ENCODE results near the genes ZBTB1 and CHURC1.

DNA sequence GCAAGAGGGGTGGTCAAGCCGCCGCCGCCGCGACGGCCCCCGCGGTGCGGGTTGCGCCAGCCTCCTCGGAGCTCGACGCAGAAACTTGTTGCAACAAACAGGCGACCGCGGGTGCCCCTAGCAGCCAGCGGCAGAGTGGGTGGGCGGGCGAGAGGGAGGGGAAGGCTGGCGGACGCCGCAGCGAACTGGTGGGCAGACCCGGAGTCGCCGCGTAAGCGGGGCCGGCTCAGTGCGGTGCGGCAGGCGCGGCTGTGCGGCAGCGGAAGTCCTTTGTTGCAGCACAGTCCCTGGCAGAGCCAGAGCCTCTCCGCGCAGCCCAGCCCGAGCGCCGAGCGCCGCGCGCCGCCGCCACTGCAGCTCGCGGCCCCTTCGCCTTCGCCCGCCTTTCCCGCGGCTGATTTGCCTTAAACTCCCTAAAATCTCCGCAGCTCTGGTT lies at the start of gene ZBTB1:
TSS of gene ZBTB1 (plus strand) at position 273 of the 436 bp plus-strand sequence.
- PRO-cap: bidirectional peak, plus-strand start at position 229 of the sequence, minus-strand start at position 90 of the sequence
- RAMPAGE, long total RNA: no peak

GRCh38 chr14:64584113-64584477 lies 34.3 kb downstream of the PPP1R36 start:
- PRO-cap: no peak
- RAMPAGE, long total RNA: no peak

GRCh38 chr14:64658706-64659220 lies 45.5 kb upstream of the PLEKHG3 start:
- PRO-cap: no peak
- RAMPAGE, long total RNA: no peak

DNA sequence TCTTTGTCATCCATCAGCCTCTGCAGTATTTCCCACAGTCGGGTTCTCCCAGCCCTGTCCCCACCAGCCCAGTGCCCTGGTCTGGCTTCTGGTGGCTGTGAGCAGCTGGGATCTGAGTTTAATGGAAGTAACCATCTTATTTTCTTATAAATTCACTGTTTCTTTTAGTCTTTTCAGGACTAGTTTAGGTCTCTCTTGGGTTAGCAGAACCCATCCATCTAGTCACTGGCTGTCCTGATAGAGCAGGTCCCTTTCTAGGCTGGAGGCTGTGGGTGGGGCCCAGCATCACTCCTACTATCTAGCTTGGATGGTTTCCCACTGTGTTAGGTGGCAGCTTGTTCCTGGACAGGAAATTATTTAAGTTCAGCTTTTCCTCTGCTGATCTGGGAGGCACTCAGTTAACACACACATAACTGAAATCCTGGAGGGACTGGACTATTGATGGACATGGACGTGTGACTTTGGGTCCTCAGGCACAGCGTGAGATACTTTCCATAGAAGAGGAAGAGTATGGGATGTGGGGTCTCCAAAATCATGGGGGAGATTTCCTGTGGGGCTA lies 11.6 kb upstream of the PLEKHG3 start:
- PRO-cap: no peak
- RAMPAGE, long total RNA: no peak

DNA sequence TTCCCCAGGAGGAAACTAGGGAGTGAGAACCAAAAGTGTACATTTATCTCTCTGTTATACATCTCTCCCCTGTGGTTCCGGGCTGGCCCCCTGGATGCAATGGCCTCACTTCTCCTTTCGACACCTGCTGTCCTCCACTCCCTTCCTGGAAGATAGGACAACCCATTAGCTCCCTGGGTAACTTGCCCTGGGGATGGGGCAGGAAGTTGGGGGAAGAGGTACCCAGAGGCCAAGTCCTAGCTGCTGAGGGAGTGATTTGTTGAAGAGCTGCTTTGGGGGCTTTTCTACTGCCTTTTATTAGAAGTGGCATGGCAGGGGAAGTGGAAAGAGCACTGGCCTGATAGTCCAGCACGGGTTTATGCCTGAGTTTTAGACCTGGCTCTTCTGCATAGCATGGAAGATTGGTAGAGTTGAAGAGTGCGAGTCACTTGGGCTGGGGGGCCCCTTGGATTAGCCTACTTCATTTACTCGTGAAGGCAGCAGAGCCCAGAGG lies 1.6 kb downstream of the PLEKHG3 start:
- PRO-cap: no peak
- RAMPAGE, long total RNA: no peak

- PRO-cap: no peak
- RAMPAGE, long total RNA: no peak
These were observed 5.9 kb upstream of the SPTB start for GRCh38 chr14:64885588-64885946.

DNA sequence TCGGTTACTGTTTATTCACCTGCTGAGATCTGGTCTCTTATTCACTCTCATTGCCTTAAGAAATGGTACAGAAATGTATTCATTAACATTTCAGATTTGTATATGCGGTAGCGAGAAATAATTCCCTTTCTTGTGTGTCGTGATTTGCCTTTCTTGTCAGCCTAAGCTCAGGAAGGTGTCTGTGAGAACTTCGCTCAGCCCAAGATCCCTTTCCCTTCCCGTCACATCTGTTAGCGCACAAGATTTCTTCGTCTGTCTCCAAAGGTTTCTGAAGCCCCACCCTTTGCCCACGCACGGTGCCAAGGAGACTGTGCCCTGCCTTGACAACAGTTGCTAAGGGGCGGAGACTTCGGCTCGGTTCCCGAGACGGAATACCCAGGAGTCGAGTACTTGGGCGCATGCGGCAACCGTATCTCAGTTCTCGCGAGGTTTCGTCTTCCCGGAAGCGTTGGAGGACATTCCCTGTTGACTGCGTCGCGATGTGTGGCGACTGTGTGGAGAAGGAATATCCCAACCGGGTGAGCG lies at the start of gene CHURC1:
TSS of gene CHURC1 (plus strand) at position 439 of the 525 bp plus-strand sequence.
- PRO-cap: bidirectional peak, plus-strand start at position 417 of the sequence, minus-strand start at position 232 of the sequence
- RAMPAGE, long total RNA: start-site peak on the plus strand centred at position 440 of the sequence, 48 bp wide, 3,131 and 5,454 reads in 2 replicates

- PRO-cap: no peak
- RAMPAGE, long total RNA: no peak
These were observed 39.0 kb downstream of the FNTB start for GRCh38 chr14:65025692-65026179.

GRCh38 chr14:65054369-65054978 lies 47.8 kb downstream of the MAX start:
- PRO-cap: no peak
- RAMPAGE, long total RNA: no peak

DNA sequence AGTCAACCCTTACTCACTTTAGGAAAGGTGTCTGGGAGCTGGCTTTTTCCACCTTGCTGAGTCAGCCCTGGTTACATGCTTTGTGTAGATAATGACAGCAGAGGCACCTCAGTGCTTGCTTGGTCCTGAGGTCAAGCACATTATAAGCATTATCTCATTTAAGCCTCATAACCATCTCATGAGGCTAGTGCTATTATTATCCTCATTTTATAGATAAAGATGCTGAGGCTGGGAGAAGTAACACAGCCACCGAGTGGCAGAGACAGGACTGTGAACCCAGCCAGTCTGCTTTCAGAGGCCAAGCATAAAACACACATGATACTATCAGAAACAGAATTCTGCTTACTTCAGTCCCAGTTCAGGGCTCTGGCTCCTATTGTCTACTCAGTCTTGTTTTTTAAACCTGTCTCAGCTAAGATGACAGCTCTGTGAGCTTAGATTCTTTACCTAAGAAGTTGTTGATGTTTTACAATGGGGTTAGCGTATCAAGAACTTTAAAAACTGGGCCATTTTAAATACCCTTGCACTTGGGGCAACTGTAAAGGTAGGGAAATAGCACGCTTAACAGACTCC lies 29.3 kb downstream of the MAX start:
- PRO-cap: no peak
- RAMPAGE, long total RNA: no peak

- PRO-cap: no peak
- RAMPAGE, long total RNA: no peak
These were observed 26.5 kb downstream of the MAX start for GRCh38 chr14:65075614-65076444.

DNA sequence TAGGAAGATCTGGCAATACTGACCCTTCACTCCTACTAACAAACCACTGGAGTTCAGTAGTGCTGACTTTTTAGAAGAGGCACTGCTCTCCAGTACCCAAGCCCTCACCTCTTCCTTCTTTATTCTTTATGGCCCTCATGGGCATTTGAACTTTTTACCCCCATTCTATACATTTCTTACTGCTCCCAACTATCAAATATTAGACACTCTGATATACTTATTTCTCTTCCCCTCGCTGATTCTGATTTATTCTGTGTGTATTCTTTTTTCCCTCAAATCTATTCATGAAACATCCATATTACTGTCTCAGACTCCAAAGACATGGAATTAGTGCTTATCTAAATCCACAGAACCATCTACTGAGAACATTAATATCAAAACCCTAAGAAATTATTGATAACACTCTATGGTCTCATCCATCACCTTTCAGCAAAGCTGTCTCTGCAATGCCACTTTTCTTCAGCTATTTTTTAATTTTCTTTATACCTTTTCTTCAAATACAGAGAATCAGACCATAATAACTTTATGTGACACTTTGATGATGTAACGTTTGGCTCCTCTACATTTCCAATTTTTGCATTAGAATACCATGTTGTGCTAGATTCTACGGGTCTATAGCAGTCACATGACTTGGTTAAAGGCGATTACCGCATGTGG lies 1.7 kb downstream of the MAX start:
- PRO-cap: no peak
- RAMPAGE, long total RNA: no peak

DNA sequence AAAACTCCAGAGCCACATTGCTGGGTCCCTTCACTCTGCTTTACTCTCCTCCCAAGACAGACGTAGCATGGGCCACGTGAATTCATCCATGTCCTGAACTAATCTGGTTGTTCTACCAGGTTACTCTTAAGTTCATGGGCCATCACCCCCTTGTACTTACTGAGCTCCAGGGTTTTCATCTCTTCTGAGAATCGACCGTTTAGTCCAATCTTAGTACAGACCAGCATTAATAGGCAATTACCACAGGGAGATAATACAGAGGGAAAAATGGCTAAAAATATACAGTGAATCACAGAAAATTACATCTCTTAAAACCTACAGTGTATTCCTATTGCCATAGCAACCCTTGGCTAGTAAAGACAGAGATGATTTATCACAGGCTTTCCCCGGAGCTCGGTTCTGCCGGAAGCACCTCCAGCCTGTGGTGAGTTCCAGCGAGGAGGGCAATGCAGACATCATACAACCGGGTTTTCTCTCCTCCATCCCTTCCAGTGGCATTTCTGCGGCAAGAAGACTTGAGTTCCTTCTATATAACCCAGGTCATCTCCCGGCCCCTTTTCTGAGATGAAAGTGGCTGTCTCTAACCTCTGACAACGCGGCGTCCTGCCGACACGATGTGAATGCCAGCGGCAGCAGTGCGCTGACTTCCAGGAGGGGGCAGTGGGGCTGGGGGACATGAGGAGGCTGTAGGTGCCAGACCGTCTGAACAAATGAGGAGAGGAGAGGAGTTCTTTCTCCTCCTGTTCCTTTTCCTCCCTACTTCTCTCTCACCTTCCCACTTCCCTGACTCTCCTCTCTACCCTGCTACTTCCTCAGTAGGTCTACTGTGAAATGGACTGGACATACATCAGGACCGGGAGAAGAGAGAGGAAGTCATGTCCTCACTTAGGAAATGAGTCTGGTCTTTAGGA lies 68.4 kb upstream of the MAX start:
- PRO-cap: no peak
- RAMPAGE, long total RNA: no peak

DNA sequence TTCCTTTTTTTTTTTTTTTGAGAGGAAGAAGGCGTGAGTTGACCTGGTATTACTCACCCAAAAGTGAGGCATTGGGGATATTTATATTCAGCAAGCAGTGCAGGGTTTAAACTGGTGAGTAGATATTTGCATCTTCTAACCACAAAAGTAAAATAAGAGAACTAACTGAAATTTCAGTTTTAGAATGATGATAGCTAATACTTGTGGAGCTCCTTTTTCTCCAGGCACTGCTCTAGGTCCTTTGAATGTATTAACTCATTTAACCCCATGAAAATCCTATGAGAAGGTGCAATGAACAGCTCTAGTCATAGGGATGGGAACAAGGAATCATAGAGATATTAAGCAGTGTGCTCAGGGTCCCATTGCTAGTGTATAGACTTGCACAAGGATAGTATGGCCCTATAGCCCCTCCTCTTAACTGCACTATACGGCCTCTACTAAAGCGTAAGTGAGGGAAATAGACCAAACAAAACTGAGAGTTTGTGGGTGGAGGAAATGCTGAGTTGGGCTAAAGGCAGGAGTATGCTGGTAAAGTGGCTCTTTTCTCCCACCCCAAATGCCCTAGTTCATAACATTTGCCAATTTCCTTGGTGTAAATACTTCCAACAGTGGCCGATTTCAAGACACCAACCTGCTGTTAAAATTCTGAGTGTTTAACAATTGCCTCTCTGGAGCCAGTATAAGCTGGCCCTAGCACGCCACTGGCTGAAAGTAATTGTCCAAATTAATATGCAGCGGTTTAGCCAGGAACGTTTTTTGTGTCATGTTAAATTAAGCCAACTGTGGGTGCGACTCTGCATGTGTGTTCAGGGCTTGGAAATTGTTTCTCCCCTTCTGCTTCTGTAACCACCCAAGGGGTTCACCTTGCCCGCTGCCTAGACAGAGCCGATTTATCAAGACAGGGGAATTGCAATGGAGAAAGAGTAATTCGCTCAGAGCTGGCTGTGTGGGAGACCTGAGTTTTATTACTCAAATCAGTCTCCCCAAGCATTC lies 104.5 kb upstream of the MAX start:
- PRO-cap: bidirectional peak, plus-strand start at position 182 of the sequence, minus-strand start at position 55 of the sequence; bidirectional peak, plus-strand start at position 465 of the sequence, minus-strand start at position 429 of the sequence
- RAMPAGE, long total RNA: no peak

GRCh38 chr14:65242795-65243316 lies 140.5 kb upstream of the MAX start:
- PRO-cap: no peak
- RAMPAGE, long total RNA: no peak

DNA sequence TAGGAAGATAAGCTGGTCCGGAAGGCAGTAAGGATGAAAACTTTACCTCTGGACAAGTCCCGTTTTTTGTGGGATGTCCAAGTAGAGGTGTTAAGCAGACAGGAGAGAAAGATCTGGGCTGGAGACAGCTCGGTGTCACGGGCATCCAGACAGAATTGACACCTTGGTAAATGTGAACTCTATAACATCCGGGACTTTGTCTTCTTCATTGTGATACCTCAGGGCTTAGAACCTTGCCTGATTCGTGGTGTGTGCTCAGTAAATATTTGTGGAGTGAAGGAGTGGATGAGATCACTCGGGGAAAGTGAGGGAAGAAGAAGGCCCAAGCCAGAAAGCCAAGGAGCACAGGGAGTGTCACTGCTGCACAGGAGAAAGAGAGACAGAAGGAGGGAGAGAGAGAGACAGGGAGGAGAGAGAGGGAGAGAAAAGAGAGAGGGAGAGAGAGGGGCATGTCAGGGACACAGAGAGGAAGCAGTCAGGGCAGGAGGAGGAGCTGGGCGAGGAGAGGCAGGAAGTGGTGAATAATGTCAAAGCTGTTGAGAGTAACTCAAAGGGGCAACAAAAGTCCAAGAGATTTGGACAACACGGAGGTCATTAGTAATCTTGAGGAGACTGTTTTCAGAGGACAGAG lies 141.5 kb upstream of the MAX start:
- PRO-cap: no peak
- RAMPAGE, long total RNA: no peak

DNA sequence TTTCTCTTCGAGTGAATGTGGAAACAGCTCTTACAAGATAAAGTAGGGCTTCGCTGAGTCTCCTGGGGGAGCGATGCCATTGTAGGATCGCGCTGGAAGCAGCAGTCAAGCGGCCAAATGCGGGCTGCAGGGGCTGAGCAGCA lies 519 bp upstream of the FUT8 start:
- PRO-cap: no peak
- RAMPAGE, long total RNA: no peak

DNA sequence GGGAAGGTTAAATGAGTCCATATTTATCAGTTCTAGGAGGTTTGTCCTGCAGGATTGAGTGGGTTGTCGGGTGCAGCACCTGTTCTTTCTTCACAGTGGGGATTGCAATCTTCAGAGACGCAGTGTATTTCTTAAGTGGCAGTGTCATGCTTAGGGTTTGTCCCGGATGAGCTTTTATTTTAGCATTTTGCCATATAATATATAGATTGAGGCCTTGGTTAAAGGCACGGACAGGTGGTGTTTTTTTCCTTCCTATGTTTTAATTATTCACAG lies 1.2 kb downstream of the FUT8 start:
- PRO-cap: no peak
- RAMPAGE, long total RNA: no peak

GRCh38 chr14:65629612-65630563 lies 217.4 kb downstream of the FUT8 start:
- PRO-cap: no peak
- RAMPAGE, long total RNA: no peak

- PRO-cap: no peak
- RAMPAGE, long total RNA: no peak
These were observed 340.9 kb downstream of the FUT8 start for GRCh38 chr14:65753413-65753747.

Measured in Karpas-422 (cell line).